Mononuclear cell (primary cell): ENCODE measurements around a stretch of chr3.

- RRBS = no CpG with 5 or more reads among the region's 26 CpGs
These were observed 3.3 kb downstream of the ABTB1 start for GRCh38 chr3:127675861-127676581.

DNA sequence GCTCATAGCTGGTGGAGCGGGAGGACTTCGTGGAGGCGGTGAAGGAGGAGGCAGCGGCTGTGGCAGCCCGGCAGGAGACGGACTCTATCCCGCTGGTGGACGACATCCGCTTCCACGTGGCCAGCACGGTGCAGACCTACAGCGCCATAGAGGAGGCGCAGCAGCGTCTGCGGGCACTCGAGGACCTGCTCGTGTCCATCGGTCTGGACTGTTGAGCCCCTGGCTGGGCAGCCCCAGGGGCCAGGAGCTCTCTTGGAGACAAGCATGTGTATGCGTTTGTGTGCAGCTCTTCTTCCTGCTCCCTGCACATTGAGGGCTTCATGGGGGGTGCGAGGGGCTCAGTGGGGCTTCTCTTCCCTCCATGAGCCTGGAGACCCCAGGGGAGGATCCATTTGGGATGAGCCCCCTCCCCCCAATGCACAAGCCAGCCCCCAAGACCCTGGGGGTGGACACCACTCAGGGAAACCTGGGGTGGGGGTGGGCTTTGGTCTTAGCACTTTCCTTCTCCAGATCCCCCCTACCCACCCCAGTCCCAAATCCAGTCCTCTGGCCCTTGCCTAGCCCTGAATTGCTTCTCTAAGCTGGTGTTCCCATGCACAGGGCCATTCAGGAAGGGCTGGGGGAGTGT is 7.6 kb downstream of the ABTB1 start:
- RRBS = no CpG with 5 or more reads among the region's 20 CpGs

GRCh38 chr3:127753135-127753755 is 69.1 kb downstream of the MGLL start:
- RRBS = no CpG with 5 or more reads among the region's 11 CpGs

GRCh38 chr3:127785386-127786027 is 36.8 kb downstream of the MGLL start:
- RRBS = no CpG with 5 or more reads among the region's 9 CpGs

- RRBS = no CpG with 5 or more reads among the region's 1 CpG
These were observed 13.5 kb downstream of the MGLL start for GRCh38 chr3:127808768-127809226.

DNA sequence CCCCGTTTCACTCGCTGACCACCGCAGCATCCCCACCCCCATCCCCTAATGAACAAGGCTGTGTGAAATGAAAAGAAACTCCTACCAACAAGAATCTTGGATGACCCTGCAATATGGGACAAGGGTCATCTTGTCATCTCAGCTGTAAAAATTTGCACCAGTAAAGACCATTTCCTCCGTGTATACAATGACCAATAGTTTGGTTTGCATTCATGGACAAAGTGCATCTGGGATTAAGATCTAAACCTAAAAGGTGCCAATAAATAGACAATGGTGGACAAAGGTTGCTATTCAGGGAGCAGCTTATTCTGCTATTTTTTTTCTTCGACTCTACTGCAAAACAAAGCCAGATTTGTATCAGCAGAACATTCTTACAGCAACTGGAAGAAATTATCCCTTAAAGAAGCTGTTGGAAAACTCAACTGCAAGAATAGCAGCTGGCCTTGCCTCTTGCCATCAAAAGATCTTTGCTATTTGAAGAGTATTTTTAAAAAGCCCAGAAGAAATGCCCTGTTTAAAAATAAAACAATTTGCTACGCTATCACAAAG is 7.9 kb downstream of the MGLL start:
- RRBS = no CpG with 5 or more reads among the region's 6 CpGs

GRCh38 chr3:128051249-128051570 is 1.0 kb upstream of the SEC61A1 start:
- RRBS = no CpG with 5 or more reads among the region's 1 CpG

DNA sequence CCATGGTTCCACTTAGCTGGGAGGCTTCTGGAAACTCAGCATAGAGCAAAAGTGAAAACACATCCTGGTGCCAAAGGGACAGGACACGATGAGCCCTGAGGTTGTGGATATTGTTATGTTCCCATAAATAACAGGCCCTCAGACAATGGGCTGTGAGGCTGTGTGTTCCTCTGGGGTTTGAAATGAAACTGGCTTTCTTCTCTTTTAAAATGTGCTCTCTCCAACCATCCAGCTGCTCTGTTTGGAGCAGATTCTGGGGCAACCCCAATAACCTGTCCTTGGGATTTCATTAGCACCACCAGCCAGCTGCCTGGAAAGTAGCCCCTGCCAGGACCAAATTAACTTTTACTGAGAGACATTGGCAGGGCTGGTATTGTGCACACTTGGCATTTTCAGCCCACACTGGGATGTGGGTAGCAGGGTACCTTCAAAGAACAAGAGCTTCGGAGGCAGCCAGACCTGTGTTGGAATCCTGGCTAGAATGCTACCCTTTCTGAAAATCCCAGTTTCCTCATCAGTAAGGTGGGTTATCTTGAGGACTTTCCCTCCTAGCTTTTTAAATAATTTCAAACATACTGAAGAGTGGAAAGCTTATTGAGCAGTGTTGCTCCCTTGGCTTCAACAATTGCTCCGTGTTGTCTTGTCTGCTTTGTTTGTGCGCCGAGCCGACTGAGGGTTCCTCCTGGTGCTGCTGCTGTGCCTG is 97.4 kb downstream of the DNAJB8 start:
- RRBS = no CpG with 5 or more reads among the region's 6 CpGs

GRCh38 chr3:128584106-128584893 is 66.3 kb downstream of the RPN1 start:
- RRBS = 12% methylated on average over 5 of the region's 17 CpGs

- RRBS = 10% methylated on average over 4 of the region's 68 CpGs
These were observed 27.6 kb upstream of the RAB7A start for GRCh38 chr3:128698018-128699091.

GRCh38 chr3:128766061-128766631 is 40.2 kb downstream of the RAB7A start:
- RRBS = no CpG with 5 or more reads among the region's 4 CpGs

DNA sequence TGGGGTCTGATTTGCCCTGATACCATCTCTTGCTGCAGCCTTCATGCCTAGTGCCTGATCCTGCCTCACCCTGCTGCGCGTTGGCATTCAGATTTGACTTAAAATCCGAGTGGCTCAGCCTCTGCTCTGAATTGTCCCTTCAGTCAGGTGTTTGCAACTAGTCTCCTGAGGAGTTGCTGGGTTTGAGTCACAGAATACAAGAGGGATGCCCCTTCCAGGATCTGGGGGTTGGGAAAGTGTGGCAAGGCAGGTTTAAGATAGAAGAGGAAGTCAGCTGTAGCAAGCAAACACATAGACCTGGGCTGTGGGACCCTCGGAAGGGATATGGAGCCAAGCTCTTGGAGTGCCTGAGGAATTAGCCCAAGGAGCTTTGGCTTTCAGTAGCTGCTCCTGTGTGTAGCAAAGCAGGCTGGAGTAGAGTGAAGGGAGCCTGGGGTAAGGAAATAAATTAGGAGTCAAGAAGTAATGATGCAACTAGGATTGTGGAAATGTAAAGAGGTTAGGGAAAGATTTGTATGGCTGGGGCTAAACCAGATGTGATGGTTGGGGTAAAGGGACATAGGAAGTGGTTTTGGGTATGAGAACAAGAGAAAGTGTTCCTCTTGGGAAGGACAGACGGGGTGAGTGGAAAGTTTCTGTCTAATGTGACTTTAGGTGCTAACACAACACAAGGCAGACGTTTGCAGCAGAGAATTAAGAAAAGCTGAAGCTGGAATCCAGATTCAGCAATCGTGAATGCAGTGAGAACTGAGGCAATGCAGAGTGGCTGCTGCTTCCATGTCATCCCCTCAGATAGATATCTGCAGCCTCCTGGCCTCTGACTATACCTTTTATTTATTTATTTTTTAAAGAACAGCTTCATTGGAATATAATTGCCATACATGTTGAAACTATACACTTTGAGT is 41.3 kb downstream of the RAB7A start:
- RRBS = no CpG with 5 or more reads among the region's 7 CpGs

GRCh38 chr3:128779475-128780059 is 53.6 kb downstream of the RAB7A start:
- RRBS = no CpG with 5 or more reads among the region's 4 CpGs

- RRBS = no CpG with 5 or more reads among the region's 16 CpGs
These were observed 66.0 kb upstream of the ACAD9 start for GRCh38 chr3:128812975-128814243.

DNA sequence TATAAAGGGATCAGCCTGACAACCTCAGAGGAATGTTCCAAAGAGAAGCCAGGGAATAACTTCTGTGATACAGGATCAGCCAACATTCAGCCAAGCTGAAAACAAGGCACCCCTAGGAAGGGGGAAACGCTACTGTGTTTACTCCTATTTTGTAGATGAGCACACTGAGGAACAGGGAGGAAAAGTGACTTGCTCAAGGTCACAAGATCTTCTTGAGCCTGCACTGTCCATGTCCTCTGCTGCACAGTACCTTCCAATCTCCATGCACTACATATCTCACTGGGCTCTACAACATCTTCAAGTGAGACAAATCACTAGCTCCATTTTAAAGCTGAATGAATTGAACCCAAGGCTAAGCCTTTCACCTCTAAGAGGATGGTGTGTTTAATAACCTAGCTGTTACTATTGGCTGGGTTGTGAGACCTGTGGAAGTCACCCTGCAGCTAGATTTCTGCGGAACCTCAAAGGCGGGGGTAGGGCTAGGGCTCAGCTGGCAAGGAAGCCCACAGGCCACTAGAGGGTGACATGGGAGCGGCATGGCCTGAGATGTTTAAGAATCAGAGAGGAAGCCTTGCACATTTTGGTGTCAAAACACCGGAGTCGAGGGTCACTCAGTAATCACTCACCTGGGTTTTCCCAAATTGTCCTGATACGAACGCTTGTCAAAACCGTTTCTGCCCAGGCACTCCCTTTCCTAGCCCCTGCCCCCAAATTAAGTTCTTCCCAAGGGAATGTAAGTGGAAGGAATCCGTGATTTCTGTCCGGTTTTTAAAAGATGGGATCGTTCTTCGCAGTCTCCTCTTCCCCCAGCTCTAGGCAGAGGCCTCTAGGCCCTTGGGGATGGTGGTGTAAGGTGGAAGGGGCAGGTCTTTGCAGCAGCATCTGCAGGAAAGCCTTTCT is 3.9 kb upstream of the ACAD9 start:
- RRBS = no CpG with 5 or more reads among the region's 13 CpGs

DNA sequence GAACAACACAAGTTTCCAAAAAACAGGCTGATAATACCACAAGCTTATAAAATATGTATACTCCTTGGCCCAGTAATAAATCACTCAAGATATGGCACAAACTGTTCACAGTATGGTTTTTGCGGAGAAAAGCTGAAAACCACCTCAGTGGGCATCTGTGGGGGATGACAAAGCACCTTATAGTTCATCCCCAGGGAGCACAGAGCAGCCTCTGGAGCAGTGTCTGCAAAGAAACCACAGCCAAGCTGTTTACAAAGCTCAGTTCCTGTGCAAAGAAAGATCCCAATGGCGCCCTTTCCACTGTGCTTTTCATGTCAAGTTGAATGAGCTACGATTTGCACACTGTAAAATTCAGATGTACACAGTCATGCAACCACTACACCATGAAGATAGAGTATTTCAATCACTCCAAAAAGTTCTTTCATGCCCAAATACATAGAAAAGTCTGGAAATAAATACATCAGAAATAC is 2.6 kb upstream of the EFCC1 start:
- RRBS = no CpG with 5 or more reads among the region's 3 CpGs

DNA sequence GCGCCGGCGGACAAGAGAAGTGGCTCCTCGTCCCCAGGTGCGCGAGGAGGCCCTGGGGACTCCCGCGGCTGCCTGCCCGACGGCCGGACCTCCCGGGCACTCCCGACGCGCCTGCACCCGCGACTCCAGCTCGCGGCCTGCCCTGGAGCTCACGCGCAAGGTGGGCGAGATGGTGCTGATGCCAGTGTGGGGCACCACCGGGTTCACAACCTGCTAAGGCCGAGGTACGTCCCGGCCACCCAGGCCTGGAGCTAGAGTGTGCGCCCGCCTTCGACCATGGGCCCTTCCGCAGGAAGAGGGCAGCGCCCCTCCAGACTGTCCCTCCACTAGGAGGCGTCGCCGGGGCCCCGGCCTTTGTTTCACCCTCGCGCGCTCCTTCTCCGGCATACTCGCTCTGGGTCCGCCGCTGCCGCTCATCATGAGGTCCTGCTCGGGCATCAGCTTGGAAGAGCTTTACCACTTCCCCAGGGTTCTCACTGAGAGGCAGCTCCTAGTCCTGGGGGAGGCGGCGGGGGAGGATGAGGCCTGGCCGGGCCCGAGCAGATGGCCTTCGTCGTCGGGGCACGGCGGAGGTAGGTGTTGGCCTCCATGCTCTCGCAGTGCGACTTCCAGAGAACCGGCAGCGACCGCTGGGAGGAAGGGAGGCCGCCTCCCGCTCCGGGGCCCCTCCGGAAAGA is 14.1 kb upstream of the GP9 start:
- RRBS = 51% methylated on average over 37 of the region's 62 CpGs

DNA sequence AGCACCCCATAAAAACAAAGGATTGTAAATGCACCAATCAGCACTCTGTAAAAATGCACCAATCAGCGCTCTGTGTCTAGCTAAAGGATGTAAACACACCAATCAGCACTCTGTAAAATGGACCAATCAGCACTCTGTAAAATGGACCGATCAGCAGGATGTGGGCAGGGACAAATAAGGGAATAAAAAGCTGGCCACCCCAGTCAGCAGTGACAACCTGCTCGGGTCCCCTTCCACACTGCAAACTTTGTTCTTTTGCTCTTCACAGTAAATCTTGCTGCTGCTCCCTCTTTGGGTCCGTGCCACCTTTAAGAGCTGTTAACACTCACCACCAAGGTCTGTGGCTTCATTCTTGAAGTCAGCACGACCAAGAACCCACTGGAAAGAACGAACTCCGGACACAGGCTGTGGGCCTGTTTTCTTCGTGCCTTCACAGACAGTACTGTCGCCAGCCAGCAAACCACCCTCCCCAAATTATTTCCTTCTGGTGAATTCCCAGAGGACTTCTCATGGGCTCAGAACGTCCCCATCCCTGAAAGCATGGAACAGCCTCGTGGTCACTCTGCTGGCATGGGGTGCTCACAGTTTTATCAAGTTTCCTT is 9.0 kb downstream of the GP9 start:
- RRBS = no CpG with 5 or more reads among the region's 11 CpGs

DNA sequence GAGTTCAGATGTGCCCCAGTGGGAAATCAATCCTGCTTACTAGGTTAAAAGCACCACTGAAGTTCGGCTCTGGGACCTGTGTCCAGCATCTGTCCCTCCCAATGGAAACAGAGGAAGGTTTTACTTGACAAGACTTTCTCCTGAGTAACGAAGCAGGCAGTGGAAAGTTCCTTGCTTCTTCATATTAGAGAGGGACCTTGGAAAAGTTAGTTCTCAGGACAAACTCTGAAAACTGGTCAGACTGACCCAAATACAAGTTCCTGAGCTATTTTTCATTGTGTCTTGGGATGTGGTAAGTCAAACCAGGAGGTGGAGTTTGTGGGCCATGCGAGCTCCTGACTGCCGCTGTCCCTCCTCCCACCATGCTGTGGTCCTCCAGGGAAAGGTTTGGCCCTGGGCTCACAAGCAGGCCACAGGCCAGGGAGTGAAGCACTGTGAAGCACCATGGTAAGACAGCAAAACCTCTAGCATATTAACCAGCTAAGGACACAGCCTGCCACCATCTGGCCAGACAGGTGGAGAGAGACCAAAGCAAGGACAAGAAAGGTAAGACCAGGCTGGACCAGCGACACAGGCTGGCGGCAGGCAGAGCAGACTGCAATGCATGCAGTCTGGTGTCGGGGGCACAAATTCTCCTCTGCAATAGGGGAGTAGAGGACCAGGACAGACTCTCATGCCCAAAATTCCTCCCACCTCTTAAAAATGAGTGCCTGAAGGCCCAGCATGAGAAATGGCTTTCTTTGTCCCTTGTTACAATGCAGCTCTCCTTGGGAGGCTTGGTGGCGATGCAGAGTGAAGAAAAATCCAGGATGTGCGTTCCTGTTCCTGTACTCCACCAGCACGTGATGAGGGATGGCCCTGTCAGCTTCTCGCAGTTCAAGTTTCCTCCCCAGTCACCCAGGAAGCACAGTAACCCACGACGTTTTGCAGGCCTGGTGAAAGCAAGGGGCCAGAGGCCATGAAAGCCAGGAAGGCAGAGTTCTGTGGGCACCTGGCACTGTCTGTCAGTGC is 15.2 kb downstream of the RAB43 start:
- RRBS = no CpG with 5 or more reads among the region's 13 CpGs

GRCh38 chr3:129119337-129120081 is 2.1 kb downstream of the RAB43 start:
- RRBS = no CpG with 5 or more reads among the region's 13 CpGs